Left colon (tissue), 1 donor: ENCODE measurements around a stretch of chr6.

DNA sequence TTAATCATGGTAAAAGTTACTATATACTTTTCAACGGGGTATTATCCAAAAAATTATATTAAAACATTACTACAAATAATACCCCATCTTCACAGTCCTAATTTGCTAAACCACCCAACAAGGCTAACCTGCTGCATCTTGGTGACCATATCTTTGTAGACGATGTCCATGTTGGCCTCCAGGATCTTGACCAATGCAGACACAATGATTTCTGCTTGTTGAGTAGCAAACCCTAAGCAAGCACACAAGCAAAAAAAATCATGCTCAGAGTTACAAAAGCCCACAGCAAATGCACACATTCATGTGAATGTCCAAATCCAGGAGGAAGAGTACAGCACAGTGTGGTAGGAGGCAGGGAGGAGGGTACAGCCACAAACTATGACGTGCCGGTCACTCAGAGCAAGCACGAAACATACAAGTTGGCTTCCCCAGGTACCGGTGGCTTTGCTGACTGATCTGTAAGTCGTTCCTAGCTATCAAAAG is 12.2 kb downstream of the MCUR1 start:
- PRO-cap, result no peak

DNA sequence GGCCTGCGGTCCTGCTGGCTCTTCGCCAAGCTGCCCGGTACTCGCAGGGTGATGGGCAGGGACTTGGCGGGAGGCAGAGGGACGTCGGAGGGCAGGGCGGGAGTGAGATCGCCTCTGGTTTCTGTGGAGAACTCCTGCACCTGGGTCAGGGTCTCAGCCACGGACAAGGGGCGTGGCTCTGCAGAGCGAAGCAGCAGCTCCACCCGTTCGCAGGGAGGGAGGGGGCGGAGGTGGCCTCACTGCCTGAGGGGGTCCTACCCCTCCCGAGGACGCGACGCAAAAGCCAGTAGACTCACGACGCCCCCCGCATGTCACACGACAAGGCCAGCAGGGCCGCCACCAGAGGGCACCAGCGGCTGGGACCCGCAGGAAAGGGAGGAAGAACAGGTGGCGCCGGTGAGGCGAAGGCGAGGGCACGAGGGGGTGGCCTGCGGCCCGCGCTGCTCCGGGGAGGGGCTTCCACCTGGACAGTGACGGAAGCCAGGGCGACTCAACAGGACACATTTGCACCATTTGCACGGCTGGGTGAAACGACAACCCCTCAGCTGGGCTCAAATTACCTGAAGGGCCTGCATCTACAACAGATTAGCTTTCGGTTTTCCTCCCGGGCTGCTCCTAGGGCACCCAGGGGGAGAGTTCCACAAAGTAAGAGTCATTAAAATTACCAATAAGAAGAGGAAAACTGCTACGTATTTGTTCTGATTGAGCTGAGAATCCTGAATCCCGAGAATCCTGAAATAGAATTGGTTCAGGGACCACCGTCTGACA is 51.0 kb upstream of the RNF182 start:
- PRO-cap, result no peak

- PRO-cap, result no peak
These were observed 17.7 kb downstream of the CD83 start for GRCh38 chr6:14135145-14135748.

DNA sequence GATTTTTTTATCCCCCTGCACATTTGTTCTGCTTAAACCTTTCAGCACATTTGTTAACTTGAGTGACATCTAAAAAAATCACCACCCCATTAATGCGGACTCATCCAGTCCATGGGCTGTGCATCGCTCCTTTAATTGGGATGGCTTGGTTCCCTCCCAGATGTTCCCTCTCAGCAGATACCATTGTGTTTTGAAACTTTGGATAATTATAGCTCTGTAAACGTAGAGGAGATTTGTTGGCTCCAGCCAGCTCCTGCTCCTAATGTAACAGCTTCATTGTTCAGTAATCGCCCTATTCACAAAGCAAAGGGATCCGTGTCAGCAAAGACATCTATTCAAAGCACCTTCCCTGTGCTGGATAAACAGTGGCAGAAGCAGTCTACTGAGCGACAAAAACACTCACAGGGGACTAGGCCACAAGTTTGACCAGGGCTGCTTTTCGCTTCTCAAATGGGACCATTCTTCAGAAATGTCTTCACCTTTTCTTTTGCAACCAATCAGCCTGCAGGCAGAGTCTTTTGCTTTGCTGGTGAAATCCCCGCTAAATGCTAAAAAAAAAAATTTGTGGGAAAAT is 323.9 kb downstream of the CD83 start:
- PRO-cap, result no peak

DNA sequence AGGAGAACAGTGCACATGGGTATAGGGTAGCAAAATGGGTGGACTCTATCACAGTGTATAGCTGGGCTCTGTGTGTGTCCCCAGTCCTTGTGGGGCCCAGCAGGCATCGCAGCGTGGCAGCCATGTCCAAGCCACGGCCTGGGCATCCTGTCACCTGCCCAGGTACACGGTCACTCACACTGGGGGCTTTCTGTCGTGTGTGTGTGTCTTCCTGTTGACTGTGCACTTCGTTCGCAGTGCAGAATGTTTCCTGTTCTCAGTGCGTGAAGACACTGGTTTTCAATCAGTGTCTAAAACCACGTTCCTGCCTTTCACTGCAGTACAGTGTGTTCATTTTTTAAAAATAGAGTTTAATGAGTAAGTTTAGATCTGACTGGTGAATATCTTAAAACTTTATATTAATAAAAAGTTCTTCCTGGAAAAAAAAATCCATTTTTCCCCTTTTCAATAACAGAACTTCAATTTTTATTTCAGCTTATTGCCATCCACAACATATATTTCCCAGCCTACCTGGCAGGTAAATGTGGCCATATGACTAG is 523.1 kb upstream of the JARID2 start:
- PRO-cap, result no peak

DNA sequence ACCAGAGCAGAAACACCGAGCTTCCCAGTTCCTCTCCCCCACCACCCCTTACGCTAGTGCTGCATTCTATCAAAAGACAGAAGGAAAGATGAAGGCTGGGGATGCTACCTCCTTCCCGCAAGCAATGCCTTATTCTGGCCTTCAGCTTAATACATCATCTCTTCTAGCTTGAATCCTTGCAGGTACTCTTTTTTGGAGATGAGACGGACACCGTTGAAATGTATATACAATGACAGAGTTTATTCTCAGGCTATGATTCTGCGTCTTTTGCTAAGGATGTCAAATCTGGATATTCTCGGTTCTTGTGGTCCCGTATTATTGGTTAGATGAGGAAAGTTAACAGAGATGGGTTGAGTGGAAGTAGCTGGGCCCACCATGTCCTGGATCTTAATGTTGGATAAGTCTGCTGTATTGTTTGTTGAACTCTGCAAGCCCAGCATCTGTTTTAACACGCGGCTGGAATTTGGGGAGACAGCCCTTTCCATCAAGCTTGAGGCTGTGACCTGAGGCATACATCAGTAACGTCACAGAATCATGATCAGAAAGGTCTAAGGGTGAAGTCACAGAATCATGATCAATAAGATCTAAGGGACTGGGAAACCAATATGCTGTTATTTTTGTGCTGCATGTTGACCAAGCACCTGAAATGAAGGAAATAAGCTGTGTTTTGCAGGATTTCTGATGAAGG is 103.9 kb downstream of the JARID2 start:
- PRO-cap, result no peak

DNA sequence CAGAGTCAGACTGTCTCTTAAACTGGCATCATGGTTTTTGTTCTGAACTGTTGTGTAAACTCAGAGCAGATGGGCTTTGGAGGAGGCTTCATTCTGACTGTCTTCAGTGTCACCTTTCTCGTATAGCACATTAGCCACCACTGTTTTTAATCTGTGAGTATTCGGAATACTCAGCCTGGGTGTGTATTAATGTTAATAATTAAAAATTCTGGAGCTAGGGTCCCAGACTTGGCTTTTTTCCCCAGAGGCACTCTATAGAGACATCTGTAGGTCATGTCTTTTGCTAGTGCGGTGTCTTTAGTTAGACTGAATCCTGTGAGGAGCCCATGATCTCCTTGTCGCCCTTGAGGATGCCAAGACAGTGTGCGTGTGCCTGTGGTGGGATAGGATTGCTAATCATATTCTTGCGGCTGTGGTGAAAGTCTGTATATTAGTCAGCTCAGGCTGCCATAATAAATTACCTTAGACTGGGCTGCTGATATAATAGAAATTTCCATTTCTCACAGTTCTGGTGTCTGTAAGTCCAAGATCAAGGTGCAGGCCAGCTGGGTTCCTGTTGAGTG is 141.1 kb downstream of the JARID2 start:
- PRO-cap, result no peak

GRCh38 chr6:15399424-15399787 is 153.5 kb downstream of the JARID2 start:
- PRO-cap, result no peak

DNA sequence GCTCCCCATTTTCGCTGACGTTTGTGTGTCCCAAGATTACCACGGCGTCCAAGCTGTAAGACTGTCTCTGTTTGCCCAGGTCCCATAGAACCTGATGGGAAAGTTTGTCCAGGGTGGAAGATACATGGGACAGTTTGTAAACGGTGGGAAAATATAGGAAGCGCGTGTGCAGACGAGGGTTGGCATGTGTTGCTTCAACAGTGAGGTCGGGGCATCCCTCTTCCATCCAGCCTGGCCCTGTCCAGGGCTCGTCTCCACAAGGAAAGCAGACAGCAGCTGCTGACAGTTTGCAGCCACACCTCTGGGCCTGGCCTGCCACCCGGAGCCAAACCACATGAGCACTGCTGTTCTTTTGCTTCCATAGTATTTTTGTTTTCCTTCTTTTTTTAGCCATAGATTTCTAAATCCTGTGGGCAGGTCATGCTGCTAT is 167.6 kb downstream of the DTNBP1 start:
- PRO-cap, result no peak

- PRO-cap, result no peak
These were observed 161.7 kb downstream of the DTNBP1 start for GRCh38 chr6:15500754-15501849.

- PRO-cap, result no peak
These were observed 139.6 kb downstream of the DTNBP1 start for GRCh38 chr6:15522956-15523899.

GRCh38 chr6:15621269-15622164 is 41.3 kb downstream of the DTNBP1 start:
- PRO-cap, result unidirectional peak, minus-strand start at chr6:15621827

GRCh38 chr6:15896964-15897642 is 231.8 kb upstream of the MYLIP start:
- PRO-cap, result no peak

DNA sequence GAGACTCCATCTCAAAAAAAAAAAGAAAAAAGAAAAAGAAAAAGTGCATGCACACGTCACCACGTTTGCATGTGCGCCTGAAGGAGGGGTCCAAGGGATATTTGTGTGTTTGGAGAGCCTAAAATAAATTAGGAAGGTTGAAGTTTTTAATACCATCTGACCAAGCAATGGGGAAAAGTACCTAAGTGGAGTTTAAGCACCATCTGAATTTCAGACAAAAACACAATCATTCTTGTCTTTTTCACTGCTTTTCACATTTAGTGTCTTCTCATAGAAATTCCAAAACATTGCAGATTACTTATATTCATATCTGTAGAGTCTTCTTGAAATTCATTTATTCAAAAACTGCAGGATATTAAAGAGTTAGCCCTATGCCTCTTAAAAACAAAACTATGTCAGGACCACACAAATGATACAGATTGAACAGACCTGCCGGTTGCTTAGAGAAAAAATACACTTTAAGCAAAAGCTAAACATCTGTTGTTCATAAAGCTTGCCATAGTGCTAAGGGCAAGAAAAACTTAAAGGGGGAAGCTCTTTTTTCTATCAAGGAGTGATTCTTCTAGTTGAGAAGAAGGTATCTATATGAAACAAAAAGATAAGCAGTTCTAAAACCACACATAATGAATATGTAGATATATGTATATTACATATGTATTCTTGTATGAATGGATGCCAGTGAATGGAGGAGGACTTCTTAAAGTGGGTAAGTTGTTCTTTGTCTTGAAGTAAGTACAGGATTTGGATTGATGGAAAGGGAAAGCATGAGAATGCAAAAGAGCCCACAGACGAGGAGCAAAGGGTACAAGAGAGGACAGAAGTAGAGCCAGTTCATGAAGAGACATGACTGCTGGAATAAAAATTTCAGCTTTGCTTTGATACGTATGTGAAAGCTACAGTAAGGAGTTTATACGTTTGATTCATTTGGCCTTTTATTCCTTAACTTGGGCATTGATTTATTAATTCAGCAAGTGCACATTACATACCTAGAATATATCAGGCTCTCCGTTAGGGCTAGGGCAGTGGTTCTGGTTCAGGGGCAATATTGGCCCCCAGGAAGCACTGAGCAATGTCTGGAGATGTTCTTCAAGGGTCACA is 22.8 kb downstream of the MYLIP start:
- PRO-cap, result no peak

- PRO-cap, result no peak
These were observed 11.9 kb upstream of the GMPR start for GRCh38 chr6:16226331-16227071.

GRCh38 chr6:16241054-16241551 is 2.7 kb downstream of the GMPR start:
- PRO-cap, result no peak

- PRO-cap, result no peak
These were observed 25.8 kb downstream of the GMPR start for GRCh38 chr6:16263816-16265038.

DNA sequence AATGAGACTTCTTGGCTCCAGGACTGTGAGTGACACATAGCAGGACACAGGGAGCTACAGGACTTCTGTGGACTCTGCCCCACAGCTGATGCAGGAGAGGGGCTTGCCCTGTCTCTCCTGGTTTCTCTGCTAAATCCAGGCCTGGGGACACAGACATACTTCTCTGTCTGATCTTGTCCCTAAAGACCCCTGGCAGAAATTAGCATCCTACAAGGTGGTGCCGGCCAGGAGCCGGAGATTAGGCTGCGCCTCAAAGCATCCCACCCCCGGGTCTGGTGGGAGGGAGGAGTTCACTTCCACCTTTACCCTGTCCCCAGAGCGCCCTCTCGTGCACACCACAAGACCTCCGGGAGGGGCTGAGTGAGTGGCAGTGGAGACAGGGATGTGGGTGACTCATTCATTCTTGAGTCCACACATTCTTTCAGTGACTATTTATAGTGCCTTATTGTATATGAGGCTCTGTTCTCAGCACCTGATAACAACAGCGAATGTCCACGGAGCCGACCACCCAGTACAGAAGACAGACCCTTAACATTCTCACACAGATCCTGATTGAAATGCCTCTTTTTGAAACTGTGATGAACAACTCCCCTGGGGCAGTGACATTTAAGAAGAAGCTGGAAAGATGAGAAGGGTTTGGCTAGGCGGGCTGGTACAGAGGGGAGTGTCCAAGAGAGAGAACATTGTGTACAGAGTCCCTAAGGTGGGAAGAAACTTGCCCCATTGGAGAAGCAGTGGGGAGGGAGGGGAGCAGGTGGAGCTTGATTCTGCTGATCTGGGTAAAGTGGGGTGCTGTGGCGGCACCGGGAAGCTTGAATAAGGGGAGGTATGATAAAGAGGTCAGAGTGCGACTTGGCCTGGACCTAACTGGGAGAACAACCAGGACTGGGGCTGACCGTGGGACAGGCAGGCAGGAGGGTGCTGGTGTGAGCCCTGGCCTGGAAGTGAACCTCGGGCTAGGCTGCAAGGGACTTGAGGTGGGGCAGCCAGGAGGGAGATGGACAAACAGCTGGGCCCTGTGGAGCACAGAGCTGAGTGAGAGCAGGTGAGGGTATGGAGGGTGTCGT is 39.1 kb downstream of the GMPR start:
- PRO-cap, result no peak

DNA sequence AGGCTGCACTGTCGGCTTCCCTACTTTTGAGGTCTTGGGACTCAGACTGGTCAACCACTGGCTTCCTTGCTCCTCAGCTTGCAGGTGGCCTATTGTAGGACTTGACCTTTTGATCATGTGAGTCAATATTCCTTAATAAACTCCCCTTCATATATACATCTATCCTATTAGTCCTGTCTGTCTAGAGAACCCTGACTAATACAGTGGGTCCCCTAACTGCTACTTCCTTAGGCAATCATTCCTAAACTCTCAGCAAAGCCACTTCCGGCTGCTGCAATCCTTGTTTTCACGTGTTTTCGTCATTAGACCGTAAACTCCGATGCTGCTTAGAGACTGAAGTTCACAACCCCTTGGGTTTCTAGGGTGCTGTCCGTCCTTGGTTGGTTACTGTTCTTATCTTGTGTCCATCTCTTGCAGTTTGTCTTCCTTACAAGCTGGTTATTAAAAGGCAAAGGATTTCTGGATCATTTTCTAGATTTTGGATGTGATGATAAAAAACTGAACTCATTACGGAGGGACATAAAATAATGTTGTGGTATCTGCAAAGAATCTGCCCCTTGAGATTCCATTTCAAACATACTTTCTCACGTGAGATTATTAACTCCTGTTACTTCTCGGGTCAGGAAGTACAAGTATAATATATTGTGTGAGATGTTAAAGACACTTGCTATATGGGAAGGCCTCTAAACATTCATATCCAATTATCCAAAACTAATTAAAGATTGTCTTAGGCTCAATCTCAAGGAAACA is 106.4 kb downstream of the GMPR start:
- PRO-cap, result no peak

DNA sequence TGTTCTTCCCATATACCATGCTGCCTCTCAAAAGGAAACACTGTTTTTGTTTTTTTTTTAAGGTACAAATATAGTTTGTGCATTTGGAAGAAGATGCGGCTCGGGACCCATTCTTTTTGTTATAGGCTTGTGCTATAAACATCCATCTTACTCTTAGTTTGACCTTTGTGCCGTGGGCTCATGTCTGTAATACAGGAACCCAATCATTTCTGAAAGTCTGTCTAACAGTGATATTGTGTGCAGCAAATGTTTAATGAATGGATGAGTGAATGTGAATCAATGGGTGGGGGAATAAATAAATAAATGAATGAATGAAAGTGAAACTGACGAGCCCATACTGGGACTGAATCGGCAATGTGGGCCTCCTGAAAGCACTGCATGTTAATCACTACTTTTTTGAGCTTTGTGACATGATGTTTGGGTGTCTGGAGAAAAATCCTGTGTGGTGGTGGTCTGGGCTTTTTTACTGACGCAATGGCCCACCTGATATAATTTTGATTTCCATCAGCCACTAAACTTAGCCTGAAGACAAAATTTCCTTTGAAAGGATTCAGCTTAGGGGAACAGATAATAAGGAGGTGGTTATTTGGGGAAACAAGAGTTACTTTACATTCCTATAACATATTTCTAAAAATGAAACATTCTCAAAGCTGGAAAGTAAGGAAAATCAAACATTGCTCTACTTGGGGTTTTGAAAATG is 175.1 kb downstream of the GMPR start:
- PRO-cap, result no peak